Colon Carcinoma Metastatic in the Brain (tissue), 2 donors: ENCODE measurements around the genes ALDH3B1 and CHKA.

DNA sequence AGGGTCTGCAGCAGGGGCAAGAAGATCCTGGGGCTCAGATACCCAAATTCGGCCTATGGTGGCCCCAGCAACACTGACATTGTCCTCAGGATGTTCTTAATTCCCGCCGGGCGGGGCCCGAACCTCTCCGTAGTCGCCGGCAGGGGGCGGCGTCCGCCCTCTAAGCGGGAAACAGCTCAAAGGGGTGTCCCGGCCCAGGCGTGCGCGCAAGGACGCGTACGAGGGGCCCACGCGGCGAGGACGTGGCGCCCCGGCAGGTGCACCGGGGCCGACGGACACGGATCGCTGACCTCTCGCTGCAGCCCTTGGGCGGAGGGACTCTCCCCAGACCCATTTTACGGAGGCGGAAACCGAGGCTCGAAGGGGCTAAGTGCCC, 479 bp downstream of the NUDT8 start:
- PRO-cap, 2 experiments = peak in 1 of 2 experiments; most common plus-strand start position 179 of the sequence (in 1)

DNA sequence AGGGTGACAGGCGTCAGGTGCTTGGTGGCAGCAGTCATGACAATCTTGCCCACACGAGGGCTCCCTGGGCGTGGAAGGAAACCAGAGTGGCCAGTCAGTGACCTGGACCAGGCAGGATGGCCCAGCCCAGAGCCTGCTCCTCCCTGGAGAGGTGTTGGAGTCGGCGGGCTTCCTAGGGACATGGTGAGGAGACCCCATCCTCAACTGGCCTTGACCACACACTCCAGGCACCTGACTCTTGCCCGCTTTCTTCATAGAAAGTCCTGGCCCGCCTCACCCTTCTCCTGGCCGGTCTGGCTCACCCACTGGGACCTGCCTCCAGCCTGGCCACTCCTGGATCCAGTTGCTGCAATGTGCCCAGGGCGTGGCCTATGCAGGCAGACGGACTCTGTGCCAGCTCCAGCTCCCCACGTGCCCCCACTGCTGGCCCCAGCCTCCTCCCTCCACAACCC, 8.8 kb downstream of the ALDH3B2 start:
- PRO-cap, 2 experiments = no peak in any of the 2 experiments

DNA sequence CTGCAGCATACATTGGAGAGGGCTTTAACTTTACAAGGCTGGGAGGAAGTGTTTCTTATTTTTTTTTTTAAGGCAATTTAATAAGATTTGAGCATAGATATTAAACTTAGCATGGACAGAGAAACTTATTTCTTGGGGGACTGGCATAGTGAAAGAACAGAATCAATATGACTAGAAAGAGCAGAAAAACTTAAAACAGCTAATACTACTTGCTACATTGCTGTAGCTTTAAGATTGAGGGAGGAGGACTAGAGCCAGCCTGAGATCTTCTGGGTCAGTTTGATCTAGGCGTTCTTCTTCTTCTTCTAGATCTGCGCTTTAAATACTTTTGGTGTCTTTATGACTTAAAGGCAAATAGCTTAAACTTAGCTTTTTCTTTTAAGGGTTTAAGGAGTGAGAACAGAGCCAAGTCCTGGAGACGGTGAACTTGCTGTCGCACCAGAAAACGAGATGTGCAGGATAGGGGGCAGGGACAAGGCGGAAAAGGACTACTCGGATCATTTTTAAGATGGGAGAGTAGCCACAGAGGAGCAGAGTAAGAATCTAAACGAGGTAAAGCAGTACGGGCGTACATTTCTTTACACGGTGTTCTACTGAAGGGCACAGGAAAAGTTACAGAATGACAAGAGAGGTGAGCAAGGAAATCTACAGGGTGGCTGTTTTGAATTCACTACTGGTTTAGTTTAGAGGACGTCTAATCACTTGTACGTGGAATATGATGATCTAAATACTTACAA, 116.7 kb downstream of the UNC93B1 start:
- PRO-cap, 2 experiments = no peak in any of the 2 experiments

DNA sequence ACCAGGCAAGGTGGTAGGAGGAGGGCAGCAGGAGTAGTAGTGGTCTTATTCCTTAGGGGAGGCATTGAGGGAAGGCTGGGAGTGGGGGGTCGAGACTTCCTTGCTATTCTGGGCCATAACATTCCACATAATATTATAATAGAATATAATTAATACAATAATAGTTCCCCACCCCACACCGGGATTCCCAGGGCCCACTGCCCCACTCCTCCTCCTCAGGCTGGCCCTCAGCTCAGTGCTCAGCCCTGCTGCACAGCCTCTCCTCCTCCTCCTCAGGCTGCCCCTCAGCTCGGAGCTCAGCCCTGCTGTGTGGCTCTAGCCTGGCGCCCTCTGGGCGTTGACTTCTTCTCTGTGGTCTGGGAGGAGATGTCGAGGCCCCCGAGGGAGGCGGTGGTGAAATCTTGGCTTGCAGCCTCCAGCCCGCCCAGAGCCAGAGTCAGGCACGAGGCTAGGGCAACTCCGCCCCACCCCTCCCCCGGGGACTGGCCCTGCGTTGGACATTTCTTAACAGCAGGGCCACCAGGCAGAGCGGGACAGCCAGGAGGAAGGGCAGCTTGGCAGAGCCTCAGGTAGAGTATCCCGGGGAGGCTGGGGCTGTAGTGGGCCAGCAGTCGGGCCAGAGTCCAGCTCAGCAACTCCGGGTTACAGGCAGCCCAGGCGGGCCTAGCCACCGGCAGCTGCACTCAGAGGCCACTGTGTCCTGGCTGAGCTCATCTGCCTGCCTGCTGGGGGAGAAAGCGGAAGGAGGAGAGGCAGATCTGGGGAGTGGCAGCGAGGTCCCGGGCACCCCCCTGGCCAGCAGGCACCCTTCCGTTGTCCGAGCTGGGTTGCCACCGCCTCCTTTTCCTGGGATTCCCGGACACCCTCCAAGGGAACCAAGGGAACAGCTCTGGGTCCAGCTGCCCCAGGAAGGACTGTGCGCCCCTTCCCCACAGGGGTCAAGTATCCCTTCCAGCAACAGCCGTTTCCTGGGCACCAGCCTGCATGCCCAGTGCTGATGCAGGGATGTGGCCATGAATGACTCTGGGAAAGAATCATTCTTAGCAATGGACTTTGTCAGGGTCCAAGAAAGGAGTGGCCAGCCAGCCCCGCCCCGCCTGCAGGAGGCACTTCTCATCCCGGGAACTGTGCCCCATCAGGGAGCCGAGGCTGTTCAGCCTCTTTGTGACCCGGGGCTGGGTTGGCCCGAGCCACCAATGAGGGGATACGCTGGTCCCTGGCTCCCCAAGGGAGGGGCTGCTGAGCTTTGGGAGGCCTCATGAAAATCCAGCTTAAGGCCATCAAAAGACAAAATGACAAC, at the start of gene ALDH3B1:
ALDH3B1 (plus strand) TSS at position 504 of the 1,300 bp plus-strand sequence.
- PRO-cap, 2 experiments = peak in 2 of 2 experiments; most common plus-strand start position 531 of the sequence (in 2); most common minus-strand start position 332 of the sequence (in 2)

- PRO-cap, 2 experiments = no peak in any of the 2 experiments
Measured at GRCh38 chr11:68020377-68021132, 9.9 kb upstream of the NDUFS8 start.

- PRO-cap, 2 experiments = peak in 2 of 2 experiments; most common plus-strand start chr11:68121576 (in 2); most common minus-strand start chr11:68121388 (in 2)
Measured at GRCh38 chr11:68121243-68122069, at the start of gene CHKA. CHKA (minus strand) TSS chr11:68121388.

DNA sequence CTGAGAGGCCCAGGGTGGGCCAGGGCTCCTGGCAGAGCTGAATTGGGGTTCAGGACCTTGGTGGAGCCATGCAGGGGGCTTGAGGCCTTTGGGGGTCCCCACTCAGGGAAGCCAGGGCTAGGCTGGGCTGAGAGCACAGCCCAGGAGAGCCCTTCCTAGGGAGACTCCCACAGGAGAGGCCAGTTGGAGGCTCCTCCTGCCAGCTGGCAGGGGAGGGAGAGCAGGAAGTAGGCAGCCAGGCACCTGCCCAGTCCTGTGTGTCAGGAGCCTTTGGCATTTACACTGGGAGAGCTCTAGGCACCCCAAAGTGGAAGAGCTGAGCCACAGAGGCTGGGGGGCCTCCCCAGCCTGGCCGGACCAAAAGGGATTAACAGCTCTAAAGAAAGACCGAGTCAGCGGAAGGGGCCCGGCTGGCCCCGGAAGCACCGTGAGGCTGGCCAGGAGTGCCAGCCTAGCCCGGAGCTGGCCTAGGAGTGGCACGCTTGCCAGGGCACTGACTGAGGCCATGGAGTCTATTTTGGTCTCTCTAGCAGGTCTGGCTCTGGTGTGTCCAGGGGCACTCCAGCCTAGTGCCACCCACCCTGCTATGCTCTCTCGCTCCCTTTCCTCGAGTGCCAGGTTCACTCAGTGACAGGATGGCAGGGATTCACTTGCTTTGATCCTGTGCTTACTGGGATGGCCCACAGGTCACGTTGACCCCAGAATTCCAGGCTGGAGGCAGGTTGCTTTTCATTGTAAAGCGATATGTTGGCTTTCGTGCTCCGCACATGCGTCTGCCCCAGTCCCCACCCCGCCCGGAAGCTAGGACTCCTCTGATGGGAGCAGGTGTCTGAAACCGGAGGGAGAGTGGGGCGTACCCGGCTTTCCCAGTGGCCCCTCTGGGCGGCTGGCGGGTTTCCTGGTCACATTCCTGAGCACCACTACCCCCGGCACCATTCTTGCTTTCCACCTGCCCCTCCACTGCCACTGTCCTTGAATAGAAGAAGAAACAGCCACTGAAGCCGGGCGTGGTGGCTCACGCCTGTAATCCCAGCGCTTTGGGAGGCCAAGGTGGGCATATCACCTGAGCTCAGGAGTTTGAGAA, 3.3 kb upstream of the KMT5B start:
- PRO-cap, 2 experiments = no peak in any of the 2 experiments

DNA sequence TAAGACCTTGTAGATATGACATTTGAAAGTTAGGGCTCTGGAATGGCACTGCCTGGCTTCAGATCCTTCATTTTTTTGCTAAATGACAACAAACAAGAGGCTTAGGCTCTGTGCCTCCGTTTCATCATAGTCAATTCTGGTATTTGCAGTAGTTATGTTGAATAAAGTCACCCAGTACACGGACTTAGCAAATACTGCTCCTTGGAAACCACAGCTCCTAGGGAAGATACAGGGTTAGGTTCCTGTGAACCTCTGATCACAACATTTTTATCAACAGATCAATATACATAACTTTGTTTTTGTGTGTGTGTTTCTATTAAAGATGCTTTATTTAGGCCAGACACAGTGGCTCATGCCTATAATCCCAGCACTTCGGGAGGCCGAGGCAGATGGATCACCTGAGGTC, 3.0 kb upstream of the C11orf24 start:
- PRO-cap, 2 experiments = no peak in any of the 2 experiments

DNA sequence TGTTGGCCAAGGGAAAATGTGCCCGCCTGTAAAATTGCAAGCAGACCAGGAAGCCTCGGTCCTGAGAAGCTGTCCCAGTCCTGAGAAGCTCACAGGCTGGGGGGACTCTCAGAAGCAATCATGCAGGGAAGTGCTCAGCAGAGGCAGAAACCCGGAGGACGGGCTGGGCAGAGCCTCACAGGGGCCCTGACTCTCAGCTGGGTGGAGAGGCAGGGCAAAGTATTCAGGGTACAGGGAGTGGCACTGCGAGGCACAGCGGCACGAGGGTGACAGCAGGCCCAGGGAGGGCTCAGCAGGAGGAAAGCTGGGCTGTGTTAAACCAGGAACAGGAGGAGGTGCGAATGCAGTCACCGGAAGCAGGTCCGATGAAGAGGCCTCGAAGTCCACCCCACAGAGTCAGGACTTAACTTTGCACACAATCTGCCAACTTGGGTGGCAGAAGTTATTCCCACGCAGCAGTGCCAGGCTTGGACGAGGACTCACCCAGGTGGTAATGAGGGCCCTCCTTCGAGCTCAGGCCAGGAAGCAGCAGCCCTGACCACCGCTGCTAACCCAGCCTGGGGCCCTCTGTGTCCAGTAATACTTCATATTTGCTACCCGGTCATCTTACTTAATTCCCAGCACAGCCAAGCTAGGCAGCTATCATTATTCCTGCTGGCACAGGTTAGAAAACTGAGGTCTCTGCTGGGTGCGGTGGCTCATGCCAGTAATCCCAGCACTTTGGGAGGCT, 15.6 kb upstream of the LRP5 start:
- PRO-cap, 2 experiments = peak in 1 of 2 experiments; most common plus-strand start position 322 of the sequence (in 1)

GRCh38 chr11:68399285-68399916, 61.2 kb upstream of the PPP6R3 start:
- PRO-cap, 2 experiments = no peak in any of the 2 experiments

- PRO-cap, 2 experiments = no peak in any of the 2 experiments
Measured at GRCh38 chr11:68439283-68440290, 21.0 kb upstream of the PPP6R3 start.

DNA sequence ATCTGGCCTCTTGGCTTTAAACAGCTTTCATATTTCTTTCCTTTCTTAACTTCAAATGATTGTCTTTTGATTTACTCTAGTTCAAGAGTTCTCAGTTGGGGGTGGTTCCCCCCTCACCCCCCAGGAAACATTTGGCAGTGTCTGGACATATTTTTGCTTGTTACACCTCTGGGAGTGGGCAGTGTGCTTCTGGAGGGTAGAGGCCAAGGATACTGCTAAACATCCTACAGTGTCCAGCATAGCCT, 3.1 kb downstream of the PPP6R3 start:
- PRO-cap, 2 experiments = no peak in any of the 2 experiments

- PRO-cap, 2 experiments = no peak in any of the 2 experiments
Measured at GRCh38 chr11:68590578-68590921, 93.8 kb upstream of the GAL start.

GRCh38 chr11:68614913-68615372, 69.4 kb upstream of the GAL start:
- PRO-cap, 2 experiments = no peak in any of the 2 experiments

GRCh38 chr11:68780840-68781400, 29.6 kb upstream of the TESMIN start:
- PRO-cap, 2 experiments = no peak in any of the 2 experiments

- PRO-cap, 2 experiments = no peak in any of the 2 experiments
Measured at GRCh38 chr11:68815235-68815565, 26.5 kb downstream of the CPT1A start.

DNA sequence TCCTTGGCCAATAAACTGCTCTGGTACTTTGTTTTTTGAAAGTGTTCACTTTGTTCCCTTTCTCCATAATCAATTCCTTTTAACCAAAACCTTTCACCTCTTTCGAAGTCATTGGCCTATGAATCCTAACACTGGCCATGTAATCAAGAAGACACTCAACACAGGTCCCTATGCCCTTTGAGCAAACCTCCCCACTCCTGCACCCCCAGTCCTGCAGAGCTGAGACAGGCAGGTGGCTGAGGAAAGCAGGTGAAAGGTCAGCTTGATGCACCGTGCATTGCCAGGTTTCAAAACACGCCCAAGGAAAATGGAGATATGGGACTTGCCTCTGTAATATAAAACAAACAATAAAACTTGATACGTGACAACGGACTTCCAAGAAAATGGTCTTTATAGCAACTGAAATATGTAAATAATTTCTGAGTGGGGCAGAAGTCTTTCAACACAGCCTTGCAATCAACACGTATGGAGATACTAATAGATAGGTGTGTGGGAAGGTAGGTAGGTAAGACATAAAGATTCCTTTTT, 10.6 kb downstream of the CPT1A start:
- PRO-cap, 2 experiments = no peak in any of the 2 experiments

DNA sequence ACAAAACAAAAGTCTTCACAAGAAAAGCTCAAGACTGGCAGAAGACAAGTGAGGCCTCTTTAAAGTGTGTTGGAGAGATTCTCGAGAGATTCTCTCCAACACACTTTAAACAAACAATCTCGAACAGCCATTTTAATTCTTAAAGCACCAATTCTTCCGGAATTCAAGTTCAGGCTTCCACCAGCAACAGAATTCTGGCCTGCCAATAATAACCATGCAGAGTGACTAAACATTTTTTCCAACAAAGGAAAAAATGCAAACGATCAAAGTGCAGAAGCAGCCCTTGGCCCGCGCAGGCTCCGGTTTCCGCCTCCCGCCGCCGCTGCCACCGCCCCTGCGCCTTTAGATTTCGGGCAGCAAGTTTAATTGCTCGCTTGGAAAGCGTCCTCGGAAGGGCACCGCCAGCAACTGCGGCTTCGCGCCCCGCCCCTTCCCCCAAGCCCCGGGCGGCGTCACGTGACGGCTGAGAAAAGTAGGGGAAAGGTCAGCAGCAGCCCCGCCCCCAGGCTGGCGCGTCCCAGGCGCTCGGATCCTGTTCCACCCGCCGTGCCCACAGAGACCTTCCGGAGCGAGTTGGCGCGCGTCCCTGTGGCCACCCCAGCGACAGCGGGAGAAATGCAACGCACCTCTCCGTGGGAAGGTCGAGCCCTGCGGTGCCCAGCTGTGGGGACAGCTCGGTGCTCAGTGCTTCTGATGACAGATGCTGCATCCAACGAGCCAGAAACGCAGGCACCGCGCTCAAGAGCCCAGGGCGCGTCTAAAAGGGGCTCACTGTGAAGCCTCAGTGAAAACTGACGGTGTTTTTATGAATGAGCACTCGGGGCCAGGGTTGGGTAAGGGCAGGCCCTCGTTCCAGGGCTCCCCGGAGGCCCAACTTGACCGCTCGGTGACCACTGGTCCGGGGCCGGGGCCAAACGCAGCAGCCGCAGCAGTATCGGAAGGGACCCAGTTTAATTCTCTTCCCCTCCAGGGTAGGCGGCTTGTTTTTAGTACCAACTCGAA, 2.5 kb downstream of the CPT1A start:
- PRO-cap, 2 experiments = peak in 2 of 2 experiments; most common plus-strand start position 555 of the sequence (in 2); most common minus-strand start position 207 of the sequence (in 2)

- PRO-cap, 2 experiments = no peak in any of the 2 experiments
Measured at GRCh38 chr11:69099887-69100406, 51.2 kb downstream of the TPCN2 start.

- PRO-cap, 2 experiments = no peak in any of the 2 experiments
Measured at GRCh38 chr11:69137436-69137950, 18.2 kb upstream of the SMIM38 start.